Metanephros (tissue), 2 donors: ENCODE measurements around the gene NPAS3.

- RAMPAGE, long total RNA = no peak
Observed at GRCh38 chr14:30995938-30996277, 29.5 kb upstream of the AP4S1 start.

GRCh38 chr14:31197709-31198064, 9.9 kb downstream of the HECTD1 start:
- RAMPAGE, long total RNA = no peak

GRCh38 chr14:31251362-31252034, 43.9 kb upstream of the HECTD1 start:
- RAMPAGE, long total RNA = no peak

- RAMPAGE, long total RNA = no peak
Observed at GRCh38 chr14:32404813-32405297, 75.8 kb downstream of the AKAP6 start.

DNA sequence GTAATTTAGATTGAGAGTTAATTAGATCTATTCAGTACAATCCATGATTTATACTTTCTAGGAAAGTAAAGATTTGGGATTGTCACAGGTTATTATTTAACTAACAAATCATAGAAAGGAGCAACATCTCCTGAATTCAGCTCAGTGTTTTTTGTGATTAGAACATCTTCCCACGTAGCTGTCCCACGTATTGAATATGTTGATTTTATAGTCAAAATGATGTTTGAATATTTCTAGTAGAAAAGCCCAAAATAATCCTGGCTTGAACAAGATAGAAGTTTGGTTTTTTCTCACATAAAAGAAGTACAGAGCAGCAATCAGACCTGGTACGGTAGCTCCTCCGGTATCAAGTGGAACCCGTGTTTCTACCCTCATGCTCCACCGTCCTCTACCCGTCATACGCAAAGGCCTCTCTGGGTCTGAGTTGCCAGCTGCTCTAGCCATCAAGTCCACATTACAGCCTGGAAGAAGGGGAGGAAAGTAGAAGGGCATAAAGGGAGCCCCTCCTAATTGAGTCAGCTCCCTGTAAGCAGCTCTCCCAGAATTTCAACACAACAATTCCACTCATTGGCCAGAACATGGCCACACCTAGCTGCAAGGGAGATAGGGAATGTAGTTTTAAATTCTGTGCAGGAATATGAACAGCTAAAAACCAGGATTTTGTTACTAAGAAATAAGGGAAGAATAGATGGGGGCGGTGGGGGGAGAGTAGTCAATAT, 103.6 kb downstream of the AKAP6 start:
- RAMPAGE, long total RNA = no peak

GRCh38 chr14:32433308-32433931, 104.3 kb downstream of the AKAP6 start:
- RAMPAGE, long total RNA = no peak

GRCh38 chr14:32933797-32934867, 4.5 kb upstream of the NPAS3 start:
- RAMPAGE, long total RNA = no peak

DNA sequence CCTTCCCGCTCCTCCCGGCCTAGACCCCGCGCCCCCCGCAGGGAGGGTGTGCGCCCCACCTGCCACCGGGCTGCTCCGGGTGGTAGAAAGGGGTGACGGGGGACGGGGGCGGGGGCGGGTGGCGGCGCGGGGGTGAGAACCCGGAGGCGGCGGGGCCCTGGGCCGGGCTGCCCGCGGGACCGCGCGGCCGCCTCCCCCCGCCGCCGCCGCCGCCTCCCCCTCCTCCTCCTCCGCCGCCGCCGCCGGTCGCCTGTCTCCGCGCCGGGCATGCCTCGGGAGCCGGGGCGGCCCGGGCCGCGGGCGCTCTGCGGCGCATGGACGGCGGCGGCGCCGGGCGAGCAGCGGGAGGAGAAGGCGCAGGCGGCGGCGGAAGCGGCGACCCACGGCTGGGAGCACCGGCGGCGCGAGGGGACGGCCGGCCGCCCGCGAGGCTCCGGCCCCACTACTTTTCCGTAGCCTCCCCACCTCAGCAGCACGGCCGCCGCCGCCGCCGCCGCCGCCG, at the start of gene NPAS3:
NPAS3 (plus strand) TSS at position 242 of the 502 bp plus-strand sequence.
- RAMPAGE, long total RNA = no peak

- RAMPAGE, long total RNA = no peak
Observed at GRCh38 chr14:33951320-33951547, 360 bp upstream of the EGLN3 start.

GRCh38 chr14:34035609-34036135, 84.8 kb upstream of the EGLN3 start:
- RAMPAGE, long total RNA = no peak

- RAMPAGE, long total RNA = no peak
Observed at GRCh38 chr14:34043633-34044287, 92.9 kb upstream of the EGLN3 start.

DNA sequence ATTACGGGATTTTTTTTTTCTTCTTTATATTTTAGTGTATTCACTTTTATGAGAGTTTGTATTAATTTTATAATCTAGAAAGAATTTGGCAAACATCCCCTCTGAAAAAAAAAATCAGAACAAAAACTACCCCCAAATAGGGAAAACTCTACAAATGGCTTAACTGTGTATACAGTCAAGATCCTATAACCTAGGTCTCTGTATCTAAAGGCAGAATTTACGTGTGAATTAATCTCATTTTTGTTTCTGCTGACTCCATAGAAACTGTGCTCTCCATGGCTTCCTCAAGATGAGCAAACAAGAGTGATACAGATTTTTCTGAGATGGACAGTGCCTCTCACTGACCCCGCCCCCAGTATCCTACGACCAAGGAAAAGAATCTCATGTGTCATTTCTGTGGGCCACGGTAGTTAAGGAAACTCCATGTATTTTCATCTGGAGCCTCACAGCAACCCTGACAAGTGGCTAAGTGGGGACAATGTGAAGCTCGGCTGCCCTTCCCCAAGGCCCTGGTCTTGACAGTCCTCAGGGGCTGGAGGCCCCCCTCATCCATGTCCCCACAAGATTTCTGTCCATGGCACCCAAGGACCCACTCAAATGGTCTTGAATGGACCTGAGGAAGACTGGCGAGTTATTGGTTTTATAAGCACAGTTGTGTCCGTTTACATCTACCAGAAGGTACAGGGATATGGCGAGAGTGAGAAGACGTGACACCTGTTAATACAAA, 108.2 kb upstream of the EGLN3 start:
- RAMPAGE, long total RNA = no peak

DNA sequence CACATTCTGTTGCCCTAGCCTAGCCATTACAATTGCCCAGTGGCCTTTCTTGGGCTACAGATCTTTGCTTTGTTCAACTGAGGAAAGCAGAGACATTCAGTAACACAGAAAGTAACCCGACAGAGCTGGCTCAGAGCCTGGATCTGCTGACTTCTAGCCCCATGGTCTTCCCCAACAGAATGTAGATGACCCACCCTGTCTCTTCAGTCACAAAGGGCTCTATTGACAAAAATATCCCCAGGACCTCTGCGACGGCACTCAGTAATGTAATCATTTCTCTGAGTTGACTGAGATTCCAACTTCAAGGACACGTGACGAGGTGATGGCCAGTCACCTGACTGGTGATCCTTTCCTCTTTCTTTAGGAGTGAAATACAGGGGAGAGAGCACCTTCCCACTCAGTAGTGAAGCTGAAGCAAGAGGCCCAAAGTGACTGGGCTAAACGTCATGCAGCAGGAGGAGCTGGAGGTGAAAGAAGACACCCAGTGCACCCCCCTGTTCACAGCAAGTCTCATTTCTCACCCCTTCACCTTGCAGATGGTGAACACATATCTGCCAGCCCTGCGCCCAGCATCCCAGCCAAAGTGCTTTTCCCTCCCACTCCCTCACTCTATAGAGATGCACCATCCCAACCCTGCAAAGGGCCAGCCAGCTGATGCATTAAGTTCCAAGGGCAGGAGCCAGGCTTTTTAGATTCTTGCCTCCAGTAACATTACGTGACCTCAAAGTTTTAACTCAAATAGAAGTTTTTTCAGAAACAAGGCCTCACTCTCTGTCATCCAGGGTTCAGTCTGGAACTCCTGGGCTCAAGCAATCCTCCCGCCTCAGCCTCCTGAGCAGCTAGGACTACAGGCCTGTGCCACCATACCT, 179.2 kb upstream of the EGLN3 start:
- RAMPAGE, long total RNA = no peak

- RAMPAGE, long total RNA = no peak
Observed at GRCh38 chr14:34434254-34434934, 27.6 kb downstream of the SPTSSA start.

GRCh38 chr14:34580370-34580855, 40.9 kb upstream of the EAPP start:
- RAMPAGE, long total RNA = no peak

DNA sequence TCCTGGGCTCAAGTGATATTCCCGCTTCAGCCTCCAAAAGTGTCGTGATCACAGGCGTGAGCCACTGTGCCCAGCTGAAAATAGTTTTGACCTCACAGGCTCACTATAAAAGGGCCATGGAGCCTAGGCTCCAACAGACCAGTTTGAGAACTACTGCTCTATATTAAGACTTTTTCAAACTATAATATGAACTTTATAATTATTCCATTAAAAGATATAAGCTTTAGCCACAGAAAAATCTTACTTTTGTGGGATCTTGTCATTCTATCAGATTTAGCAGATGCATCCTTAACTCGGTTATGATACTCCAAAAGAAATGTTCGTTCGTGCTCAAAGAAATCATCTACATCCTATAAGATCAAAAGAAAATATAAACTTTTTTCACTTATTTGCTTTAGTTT, 37.1 kb downstream of the SNX6 start:
- RAMPAGE, long total RNA = no peak

DNA sequence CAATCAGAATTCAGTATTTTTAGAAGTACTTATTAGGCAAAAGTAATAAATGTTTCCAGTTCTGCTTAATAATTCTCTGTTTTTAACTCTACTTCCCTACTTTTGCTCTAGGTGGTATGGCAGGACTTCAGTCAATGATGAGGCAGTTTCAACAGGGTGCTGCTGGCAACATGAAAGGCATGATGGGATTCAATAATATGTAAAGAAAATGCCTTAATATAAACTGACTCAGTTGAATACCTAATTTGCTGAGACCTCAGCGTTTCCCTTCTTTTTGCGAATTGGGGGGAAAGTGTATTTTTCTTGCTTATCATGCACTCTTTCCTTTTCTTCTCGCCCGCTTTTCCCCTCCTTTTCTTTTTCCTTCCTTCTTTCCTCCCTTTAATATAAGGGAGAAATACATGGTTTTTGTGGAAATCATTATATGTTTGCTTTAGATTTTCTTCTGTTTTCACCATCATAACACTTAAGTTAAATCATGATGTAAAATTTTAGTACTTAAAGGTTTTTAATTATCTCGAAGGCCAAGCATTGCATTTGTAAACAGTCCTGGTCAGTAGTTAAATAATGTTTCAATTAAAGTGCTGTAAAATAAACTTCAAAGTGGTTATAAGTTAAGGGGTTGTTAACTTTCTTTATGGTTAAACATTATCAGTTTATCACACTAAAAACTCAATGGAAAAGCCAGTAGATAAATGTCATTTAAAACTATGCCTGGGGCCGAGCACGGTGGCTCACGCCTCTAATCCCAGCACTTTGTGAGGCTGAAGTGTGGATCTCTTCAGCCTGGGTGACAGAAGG, 16.9 kb upstream of the FAM177A1 start:
- RAMPAGE, long total RNA = no peak

DNA sequence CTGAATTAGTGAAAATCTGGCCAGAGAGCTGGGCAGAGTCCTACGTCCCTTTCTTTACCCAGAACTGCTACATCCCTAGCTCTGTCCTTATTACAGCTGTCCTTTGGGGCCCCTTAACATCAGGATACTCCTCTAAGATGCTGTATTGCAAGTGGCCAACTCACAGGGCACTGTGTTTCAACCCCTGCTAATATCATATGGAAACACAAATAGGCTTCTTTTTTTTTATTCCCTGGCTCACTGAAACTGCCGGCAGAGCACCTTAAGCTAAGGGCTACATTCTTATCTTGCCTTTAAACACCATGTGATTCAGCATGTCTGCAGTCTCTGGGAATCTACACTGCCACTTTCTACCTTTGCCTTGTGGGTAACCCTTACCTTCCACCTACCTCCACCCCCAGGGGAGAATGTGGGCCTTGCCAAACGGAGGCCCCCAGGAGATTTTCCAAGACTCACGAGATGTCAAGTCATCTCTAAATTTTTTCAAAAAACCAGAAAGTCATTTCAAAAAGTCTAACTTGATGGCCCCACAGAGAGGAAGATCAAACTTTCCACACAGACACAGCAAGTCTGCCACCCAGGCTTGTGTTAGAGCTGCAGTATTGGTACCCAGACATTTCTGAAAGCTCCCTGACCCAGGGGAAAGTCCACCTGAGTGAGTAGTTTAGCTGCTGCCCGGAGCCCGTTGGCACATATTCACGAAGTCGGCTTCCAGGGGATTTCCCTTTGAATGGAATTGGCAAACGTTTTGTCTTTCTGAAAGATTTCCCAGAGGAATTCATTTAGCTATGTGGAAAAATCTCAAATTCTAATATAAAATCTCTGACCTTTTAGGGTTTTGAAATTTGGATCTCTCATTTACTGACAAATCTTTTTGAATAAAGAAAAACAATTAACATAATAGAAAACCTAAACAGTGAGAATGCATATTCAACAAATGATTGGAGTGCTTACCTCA, 4.7 kb upstream of the PSMA6 start:
- RAMPAGE, long total RNA = no peak

GRCh38 chr14:35340728-35341246, 48.6 kb downstream of the PSMA6 start:
- RAMPAGE, long total RNA = no peak

- RAMPAGE, long total RNA = no peak
Observed at GRCh38 chr14:35369795-35370541, 34.6 kb downstream of the NFKBIA start.